Heart right ventricle (tissue), 2 donors: ENCODE results near the genes LAMTOR5 and CEPT1.

GRCh38 chr1:110232000-110232577 lies 22.0 kb downstream of the KCNC4 start:
- PRO-cap, 2 experiments = no peak in any of the 2 experiments

- PRO-cap, 2 experiments = peak in 2 of 2 experiments; most common plus-strand start chr1:110407809 (in 1); most common minus-strand start chr1:110407694 (in 2)
Measured at GRCh38 chr1:110407118-110408443, at the start of gene LAMTOR5. LAMTOR5 (minus strand) TSS chr1:110407694.

DNA sequence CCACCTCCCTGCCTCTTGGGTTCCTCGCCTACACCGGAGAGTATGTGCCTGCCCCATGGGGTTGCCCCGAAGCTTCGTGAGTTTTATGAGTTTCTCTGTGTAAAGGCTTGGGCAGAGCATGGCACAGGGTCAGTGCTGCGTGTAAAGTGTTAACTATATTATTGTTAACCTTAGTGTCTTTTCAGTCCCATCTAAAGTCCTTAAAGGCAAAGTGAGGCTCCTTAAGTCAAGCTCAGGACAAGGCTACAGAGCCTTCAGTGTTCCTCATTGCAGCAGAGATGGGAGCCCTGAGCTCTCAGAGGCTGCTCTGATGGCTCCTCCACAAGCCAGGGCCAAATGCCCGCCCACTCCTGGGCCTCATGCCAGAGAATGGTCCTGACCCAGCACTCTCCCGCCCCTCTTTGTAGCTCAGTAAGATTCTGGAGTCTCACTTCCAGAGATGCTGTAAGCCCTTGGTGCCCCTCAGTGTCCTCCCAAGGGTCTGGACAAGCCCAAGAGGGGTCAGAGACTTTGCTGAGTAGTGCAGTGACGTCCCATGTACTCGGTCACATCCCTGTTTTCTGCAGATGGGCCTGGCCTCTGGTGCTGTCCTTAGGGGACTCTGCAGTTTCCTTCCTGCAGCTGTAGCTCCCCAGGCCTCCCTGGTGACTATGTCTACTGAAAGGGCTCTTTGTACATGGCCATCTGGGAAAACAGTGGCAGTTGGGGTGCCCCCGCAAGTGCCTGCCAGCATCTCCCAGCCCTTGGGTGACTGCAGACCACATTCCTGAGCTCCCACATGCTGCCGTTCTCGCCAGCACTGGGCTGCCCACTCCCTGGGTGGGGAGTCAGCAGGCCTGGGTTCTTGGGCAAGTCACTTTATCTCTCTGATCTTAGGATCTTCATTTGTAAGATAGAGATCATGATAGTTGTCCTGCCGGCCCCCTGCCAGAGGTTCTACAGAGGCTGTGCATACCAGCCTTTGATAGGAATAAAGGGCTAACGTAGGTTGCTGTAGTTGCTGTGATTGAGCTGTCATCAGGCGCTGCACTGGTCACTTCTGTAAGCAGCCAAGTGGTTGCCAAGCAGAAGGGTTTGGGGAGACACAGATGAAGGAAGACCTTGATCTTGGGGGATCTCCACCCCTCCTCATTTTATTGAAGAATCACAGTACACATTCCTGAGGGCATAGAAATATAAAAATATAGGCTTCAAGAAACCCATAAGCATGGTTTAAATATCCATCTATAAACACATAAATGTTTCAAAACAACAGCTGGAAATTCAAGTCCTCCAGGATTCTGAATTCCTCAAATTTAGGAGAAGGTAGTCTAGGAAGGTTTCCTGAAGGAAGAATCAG lies 37.5 kb upstream of the KCNA10 start:
- PRO-cap, 2 experiments = no peak in any of the 2 experiments

DNA sequence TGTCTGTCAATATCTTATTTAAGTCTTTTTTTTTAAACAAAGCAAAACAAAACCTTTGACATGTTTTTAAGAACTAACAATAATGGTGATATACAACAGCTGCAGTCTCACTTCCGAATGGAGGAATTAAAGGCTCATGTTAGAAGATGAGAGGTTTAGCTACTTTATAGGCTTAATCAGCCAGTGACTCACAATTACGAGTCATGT lies 28.9 kb downstream of the KCNA3 start:
- PRO-cap, 2 experiments = no peak in any of the 2 experiments

- PRO-cap, 2 experiments = no peak in any of the 2 experiments
Measured at GRCh38 chr1:110772191-110772627, 97.5 kb upstream of the KCNA3 start.

DNA sequence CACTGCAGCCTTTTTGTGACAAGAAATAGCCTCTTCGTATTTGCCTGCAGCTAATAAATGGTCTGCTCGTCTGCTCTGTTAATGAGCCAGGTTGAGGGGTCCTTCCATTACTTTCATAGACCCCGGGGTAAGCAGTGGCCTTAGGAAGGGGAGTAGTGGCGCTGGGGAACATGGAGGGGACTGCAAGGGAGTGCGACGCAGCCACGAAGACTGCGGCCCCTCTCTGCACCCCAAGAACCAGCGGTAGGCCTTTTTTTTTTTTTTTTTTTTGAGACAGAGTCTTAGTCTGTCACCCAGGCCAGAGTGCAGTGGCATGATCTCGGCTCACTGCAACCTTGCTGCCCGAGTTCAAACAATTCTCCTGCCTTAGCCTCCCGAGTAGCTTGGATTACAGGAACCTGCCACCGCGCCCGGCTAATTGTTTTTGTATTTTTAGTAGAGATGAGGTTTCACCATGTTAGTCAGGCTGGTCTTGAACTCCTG lies 24.1 kb upstream of the CD53 start:
- PRO-cap, 2 experiments = no peak in any of the 2 experiments

GRCh38 chr1:110873421-110874143 lies 634 bp downstream of the CD53 start:
- PRO-cap, 2 experiments = no peak in any of the 2 experiments

GRCh38 chr1:111139951-111140939 lies at the start of gene CEPT1:
CEPT1 (plus strand) TSS chr1:111140223.
- PRO-cap, 2 experiments = peak in 2 of 2 experiments; most common plus-strand start chr1:111140247 (in 2); most common minus-strand start chr1:111140205 (in 2)

DNA sequence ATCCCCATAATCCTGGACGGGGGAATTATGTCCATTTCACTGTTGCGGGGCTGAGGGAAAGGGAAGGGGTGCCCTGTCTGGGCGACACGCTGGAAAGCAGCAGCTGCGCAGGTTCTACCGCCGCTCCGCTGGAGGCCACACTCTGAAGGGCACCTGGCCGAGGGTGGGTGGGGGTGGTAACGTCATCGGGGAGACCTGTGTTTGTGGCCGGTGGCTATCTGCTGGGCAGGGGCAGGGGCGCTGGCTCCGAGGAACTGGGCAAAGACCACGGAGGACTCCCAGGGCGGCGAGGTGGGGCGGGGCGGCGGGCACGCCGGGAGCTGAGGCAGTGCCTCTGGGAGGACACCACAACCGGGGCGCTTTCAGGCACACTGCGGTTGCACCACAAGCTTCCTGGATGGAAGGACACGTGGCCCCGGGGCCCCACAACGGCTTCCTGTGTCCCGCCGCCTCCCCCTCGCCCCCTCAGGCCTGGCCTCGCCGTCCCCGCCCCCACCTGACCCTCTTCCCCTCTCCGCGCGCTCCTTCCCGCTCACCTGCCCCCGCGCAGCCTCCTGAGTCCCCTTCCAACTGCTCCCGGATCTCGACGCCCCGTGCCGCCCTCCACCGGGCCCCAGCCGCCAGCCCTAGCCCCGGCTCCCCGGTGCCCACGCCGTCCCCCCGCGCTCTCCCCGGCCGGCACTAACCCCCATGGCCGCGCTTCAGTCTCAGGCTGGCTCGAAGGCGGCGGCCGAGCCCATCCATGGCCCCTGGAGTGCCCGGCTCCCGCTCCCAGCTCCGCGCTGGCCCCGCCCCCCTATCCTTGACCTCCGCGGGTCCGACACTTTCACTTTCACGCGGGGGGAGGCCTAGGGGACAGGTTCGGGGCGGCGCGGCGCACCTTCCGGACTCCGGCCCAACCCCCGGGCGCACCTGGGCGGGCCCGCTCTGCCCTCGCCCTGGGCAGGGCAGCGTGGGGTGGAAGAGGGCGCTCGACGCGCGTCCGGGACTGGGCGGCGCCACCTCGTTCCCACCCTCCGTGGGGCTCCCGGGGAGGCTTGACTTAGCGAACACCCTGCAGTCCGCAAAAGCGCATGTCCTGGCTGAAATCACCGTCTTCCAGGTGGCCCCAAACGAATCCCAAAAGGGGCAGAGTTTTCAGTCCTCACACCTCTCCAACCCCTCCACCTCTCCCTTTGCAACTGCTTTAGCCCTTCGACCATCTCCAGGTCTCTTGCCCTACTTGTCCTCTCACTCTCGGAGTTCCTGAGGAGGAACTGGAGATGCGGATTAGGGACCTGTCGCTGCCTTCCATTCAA lies 3.6 kb upstream of the DENND2D start:
- PRO-cap, 2 experiments = peak in 1 of 2 experiments; most common plus-strand start position 545 of the sequence (in 1); most common minus-strand start position 364 of the sequence (in 1)

- PRO-cap, 2 experiments = no peak in any of the 2 experiments
Measured at GRCh38 chr1:111221487-111222126, 5.9 kb upstream of the CHI3L2 start.

DNA sequence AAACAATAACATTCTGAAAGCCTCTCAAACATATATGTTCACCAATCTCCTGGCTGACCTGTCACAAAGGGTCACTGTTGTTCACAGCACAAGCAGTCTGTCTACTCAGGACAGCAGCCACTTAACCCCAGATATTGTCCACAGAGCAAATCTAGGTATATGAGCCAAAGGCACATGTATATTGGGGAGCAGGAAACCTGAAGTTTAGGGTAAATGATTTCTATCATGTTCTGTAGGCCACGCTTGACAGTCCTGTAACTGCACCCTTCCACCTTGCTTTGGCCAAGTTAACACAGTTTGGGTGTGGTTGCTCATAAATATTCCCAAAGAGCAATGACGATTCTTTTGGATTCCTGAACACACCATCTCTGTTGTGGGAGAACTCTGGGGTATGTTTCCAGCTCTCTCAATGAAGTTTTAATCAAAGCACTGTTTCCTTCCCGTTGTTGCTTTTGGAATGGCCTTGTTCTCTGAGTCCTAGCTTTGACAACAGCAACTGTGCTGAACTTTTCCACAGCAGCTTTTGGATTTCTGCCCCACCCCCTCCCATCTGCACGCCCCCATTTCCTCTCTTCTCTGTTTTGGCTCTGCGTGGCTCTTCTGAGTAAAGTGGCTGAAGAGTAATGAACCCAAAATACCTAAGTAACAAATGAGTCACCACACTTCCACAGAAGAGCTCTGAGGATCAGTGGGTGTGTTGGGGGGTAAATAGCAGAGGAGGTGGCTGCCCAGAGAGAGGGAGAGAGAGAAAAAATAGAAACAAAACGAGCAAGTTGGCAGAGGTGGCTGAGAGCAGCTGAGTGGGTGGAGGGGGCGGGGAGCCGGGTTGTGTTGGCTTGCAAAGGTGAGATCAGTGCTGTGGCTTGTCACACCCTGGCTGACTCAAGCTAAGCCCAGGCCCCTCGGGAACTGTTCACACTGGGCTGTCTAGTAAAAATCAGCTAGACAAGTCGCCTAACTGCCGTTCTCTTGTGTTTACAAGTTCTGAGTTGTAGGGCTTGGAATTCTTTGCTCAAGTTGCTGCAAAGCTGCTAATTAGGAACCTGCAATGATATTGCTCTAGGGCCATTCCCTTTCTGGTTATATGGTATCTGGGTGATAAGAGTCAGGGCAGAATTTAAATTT lies 27.0 kb upstream of the RAP1A start:
- PRO-cap, 2 experiments = peak in 2 of 2 experiments; most common plus-strand start position 645 of the sequence (in 1); most common minus-strand start position 488 of the sequence (in 2)

- PRO-cap, 2 experiments = no peak in any of the 2 experiments
Measured at GRCh38 chr1:111624377-111624817, 4.8 kb downstream of the RAP1A start.

GRCh38 chr1:111729448-111730072 lies 9.6 kb downstream of the INKA2 start:
- PRO-cap, 2 experiments = no peak in any of the 2 experiments

GRCh38 chr1:111887241-111887705 lies 102.2 kb downstream of the KCND3 start:
- PRO-cap, 2 experiments = no peak in any of the 2 experiments

DNA sequence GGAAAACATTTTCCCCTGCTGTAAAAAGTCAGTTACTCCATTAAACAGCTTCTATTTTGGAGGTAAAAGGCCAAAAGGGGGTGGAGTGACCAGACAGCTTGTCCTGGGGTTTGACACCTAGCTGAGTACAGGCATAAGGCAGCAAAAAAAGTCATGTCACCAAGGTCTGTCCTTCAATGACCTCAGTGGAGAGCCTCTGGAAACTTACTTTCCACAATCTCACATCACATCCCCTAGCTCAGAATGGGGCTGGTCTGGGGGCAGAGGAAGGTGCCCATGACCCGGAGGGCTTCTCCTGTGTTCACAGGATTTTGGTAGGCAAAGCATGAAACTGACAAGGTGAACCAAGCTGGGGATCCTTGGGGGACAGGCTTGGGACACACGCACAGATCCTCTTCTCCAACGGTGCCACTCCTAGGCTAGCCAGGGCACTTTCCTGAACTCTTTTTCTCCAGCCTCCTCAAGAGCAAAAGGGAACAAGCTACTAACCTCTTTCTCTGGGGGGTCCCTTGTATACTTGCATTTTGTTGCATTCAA lies 1.5 kb downstream of the KCND3 start:
- PRO-cap, 2 experiments = peak in 1 of 2 experiments; most common plus-strand start position 241 of the sequence (in 1)

DNA sequence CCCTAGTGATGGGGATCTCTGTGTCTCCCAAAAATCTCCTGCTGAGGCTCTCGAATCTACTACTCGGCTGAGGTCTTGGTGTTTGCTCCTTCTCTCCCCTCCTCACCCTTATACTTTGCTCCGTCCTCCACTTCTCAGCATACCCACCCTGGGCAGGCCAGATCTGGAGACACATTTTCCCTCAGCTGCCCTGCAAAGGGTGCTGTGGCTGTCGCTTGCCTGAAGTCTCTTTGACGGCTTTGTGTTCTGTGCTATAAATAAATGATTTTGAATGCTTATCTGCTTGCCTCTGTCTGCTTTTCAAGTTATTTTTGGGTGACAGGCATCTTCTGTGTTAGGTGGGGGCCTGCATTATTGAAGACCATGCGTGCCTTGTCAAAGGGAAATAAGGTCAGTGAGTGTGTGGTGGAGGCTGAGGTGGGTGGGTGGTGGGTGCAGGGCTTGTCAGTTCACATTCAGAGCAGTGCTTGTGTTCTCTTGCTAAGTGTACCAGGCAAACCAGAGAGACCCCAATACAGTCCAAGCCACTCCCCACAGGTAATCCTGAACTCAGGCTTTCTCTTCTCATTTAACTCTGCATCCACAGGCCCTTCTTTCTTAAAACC lies 66.9 kb upstream of the KCND3 start:
- PRO-cap, 2 experiments = peak in 2 of 2 experiments; most common plus-strand start position 314 of the sequence (in 1); most common minus-strand start position 232 of the sequence (in 2)

DNA sequence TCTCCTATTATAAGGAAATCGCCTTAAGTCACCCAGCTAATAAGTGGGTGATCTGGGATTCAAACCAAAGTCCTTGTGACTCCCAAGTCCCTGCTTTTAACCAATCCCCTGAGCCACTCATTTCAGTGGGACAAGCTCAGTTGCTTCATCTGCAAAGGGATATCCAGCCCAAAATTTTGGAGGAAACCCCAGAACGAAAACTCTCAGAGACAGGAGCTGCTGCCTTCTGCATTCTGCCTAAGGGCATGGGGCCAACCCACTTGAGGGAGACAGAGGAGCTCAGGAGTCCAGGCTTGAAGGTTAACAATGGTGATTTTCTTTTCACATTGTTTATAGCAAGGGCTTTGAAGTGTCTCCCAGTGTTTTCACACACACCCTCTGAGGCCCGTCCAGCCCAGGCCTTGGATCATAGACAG lies 148.1 kb upstream of the CTTNBP2NL start:
- PRO-cap, 2 experiments = no peak in any of the 2 experiments

DNA sequence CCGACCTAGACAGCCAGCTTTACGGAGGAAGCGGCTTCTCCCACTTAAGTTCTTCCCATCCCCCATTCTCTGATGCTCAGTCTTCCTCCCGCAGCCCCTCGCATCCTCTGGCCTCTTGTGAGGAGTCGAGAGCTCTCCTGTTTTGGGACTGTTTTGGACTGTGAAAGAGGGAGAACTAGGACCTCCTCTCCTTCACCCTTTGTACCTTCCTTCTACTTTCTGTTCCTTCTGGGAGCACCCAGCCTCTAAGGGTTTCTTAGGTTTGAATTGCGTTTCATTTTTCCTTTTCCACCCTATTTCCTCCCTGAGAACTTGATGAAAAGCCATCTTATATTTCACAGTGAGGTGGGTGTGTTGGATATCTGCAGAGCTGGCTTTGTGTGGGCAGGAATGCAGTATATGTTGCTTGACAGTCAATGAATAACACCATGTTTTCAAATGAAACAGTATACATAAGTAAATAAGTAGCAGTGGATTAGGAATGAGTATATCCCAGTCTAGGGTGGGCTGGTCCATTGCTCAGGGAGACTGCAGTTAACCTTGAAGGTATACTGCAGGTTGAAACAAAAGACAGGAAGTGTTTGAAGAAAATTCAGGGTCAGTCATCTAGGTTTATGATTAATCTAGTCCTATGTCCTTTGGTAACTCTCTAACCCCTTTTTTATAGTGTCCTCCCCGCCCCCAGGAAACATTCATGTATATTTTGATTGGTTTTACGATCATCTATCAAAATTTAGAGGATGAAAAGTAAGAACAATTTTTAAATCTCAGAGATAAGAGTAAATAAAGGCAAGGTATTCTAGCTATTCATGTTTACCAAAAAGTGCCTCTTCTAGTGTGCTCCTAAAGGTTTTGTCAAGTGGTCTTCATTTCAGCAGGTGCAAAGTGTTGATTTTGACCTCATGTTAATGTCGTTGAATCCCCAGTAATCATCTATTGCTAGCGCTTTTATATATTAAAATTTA lies 1.0 kb downstream of the CTTNBP2NL start:
- PRO-cap, 2 experiments = no peak in any of the 2 experiments

DNA sequence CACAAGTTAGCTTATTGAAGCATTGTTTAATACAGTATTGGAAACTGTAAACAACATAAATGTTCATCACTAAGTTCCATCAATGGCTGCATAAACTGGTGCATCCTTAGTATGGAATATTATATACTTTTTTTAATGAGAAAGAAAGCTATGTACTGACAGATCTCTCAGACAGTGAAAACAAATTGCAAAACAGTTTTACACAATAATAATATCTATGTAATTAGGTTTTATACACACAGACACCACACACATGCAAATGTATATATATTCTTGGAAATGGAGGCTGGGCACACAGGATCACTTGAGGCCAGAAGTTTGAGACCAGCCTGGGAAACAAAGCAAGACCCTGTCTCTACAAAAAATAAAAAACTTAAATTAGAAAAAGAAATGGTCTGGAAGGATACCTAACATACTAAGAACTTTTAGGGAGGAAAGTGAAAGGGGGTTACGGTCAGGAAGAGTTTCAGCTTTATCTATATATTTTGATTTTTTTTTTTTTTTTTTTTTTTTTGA lies 35.6 kb downstream of the CTTNBP2NL start:
- PRO-cap, 2 experiments = no peak in any of the 2 experiments

DNA sequence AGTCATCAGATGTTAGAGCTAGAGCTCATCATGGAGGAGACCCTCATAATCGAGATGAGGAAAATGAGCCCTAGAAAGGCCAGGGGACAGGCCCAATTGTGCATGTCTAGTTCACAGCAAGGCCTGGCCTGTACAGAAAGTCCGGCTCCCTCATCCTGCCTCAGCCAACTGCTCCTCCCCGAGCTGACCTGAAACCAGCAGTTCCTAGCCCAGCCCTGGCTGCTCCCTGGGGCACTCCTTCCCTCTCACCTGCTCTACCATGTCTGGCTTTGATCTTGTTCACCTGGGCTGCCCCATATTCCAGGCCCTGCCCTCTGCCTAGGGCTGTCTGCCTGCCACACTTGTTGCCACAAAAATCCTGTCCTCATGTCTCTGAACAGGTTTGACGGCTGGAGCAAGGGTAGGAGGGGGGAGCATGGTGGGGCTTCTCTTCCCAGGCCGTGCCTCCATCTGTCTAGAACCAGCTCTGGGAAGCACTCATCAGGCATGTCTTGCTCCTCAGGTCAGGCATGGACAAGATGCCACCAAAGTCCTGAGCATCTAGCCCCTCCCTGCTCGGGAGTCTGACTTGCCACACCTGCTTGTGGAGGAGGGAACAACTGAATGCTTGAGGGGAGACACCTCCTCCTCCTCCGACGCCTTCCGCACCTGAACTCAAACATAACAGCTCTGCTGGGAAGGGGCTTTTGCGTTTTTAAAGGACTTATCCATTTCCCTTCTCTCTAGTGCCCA lies 44.3 kb upstream of the WNT2B start:
- PRO-cap, 2 experiments = no peak in any of the 2 experiments